HepG2 (cell line): ENCODE measurements around the gene PTPN7.

GRCh38 chr1:201451085-201451536, 17.9 kb downstream of the PHLDA3 start:
- RRBS, 2 experiments: no CpG with 5 or more reads among the region's 9 CpGs
CAGE:
- cytosol, long polyA minus RNA: no peak
- cytosol, long polyA plus RNA: no peak
- long polyA plus RNA: no peak
- nucleus, long polyA minus RNA: no peak
- nucleus, long polyA plus RNA: no peak

DNA sequence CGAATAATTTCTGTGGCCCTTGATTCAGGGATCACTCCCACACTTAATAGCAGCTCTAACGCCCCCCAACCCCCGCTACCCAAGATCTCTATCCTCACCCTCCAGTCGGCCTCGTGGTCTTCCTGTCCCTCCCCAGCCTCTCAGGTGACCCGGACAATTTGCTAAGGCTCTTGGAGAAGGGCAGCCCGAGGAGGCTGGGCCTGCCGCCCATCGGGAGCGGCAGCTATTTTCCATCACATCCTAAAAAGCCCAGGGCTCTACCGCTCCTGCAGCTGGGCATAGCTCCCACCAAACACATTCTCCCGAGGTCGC, 12.0 kb upstream of the PHLDA3 start:
- RRBS, 2 experiments: no CpG with 5 or more reads among the region's 13 CpGs
CAGE:
- cytosol, long polyA minus RNA: no peak
- cytosol, long polyA plus RNA: no peak
- long polyA plus RNA: no peak
- nucleus, long polyA minus RNA: no peak
- nucleus, long polyA plus RNA: no peak

DNA sequence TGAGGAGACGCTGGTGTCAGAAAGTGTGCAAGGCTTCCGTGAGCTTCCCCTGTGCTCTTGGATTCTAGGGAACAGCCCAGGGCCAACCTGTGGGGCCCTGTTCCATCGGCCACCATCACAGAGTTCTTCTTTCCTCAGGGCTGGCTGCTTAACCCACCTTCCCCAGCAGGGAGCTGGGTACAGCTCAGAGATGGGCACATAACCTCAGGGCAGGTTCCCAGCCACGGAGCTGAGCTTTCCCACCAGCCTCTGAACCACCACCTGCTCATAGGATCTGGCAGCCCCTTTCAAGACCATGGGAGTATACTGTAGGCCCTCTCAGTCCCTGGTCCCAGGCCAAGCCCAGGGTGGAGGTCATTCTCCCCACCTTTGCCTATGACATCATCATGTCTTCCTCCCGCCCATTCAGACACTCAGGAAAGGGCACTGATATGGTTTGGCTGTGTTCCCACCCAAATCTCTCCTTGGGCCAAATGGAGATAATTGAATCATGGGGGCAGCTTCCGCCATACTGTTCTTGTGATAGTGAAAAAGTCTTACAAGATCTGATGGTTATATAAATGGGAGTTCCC, 14.0 kb downstream of the CSRP1 start:
- RRBS, 2 experiments: no CpG with 5 or more reads among the region's 6 CpGs
CAGE:
- cytosol, long polyA minus RNA: no peak
- cytosol, long polyA plus RNA: no peak
- long polyA plus RNA: no peak
- nucleus, long polyA minus RNA: no peak
- nucleus, long polyA plus RNA: no peak

GRCh38 chr1:201495457-201496635, 11.1 kb downstream of the CSRP1 start:
- RRBS, 2 experiments: no CpG with 5 or more reads among the region's 18 CpGs
CAGE:
- cytosol, long polyA minus RNA: no peak
- cytosol, long polyA plus RNA: no peak
- long polyA plus RNA: no peak
- nucleus, long polyA minus RNA: no peak
- nucleus, long polyA plus RNA: no peak

DNA sequence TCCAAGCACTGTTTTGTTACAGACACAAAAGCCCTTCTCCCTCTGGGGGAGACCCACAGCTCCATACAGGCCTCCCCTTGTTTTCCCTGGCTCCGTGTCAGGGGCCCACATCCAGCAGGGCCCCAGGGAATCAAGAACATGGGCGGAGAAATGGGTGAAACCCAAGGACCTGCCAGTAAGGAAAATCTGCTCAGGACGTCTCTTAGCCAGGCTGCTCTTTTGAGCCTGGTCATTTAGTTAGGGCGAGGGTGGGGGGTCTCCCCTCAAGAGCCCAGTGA, 6.7 kb downstream of the CSRP1 start:
- RRBS, 2 experiments: no CpG with 5 or more reads among the region's 4 CpGs
CAGE:
- cytosol, long polyA minus RNA: no peak
- cytosol, long polyA plus RNA: no peak
- long polyA plus RNA: no peak
- nucleus, long polyA minus RNA: no peak
- nucleus, long polyA plus RNA: no peak

GRCh38 chr1:201551741-201552349, 12.9 kb downstream of the NAV1 start:
- RRBS, 2 experiments: no CpG with 5 or more reads among the region's 6 CpGs
CAGE:
- cytosol, long polyA minus RNA: no peak
- cytosol, long polyA plus RNA: no peak
- long polyA plus RNA: no peak
- nucleus, long polyA minus RNA: no peak
- nucleus, long polyA plus RNA: no peak

- RRBS, 2 experiments: no CpG with 5 or more reads among the region's 7 CpGs
CAGE:
- cytosol, long polyA minus RNA: no peak
- cytosol, long polyA plus RNA: no peak
- long polyA plus RNA: no peak
- nucleus, long polyA minus RNA: no peak
- nucleus, long polyA plus RNA: no peak
These were observed 113.3 kb upstream of the IPO9 start for GRCh38 chr1:201715452-201716342.

GRCh38 chr1:201731145-201732162, 97.5 kb upstream of the IPO9 start:
- RRBS, 2 experiments: no CpG with 5 or more reads among the region's 12 CpGs
CAGE:
- cytosol, long polyA minus RNA: no peak
- cytosol, long polyA plus RNA: no peak
- long polyA plus RNA: no peak
- nucleus, long polyA minus RNA: no peak
- nucleus, long polyA plus RNA: no peak

DNA sequence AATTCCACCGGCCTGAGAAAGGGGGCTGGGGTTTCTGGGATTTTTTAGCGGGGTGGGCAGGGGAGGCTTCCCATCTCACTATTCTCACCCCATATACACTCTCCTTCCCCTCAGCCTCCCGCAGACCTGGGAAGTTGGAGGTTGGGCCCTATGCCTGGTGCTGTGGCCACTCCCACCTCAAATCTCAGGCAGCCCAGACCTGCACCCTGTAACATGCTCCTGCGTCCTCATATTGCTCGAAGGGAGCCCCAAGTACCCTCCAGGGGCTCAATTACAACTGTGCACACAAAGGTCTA, 88.1 kb upstream of the IPO9 start:
- RRBS, 2 experiments: no CpG with 5 or more reads among the region's 5 CpGs
CAGE:
- cytosol, long polyA minus RNA: no peak
- cytosol, long polyA plus RNA: no peak
- long polyA plus RNA: no peak
- nucleus, long polyA minus RNA: no peak
- nucleus, long polyA plus RNA: no peak

DNA sequence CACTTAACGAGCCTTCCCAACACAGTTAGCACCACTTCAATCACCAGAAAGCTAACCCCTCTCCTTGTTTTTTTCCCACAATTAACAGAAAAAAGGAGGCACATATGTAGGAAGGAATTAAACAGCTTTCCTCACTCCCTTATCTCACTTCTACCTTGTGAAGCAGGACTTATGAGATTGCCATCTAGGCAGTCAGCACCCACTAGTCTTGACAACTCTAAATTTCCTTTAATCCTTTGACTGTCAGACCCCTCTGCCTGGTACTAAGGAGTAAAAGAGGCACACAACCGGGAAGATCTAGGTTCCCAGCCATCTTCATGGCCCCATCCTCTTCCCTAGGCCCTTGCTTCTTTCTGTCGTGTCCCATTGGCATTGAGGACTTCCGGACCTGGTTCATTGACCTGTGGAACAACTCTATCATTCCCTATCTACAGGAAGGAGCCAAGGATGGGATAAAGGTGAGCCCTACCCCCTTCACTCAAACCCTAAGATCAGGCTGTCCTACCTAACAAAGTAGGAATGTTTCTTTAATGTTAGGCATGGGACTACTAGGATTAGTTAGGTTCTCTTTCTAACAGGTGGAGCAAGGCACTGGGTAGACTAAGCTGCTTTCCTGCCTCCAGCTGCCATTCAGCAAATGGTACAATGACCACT, 16.0 kb upstream of the IPO9 start:
- RRBS, 2 experiments: 35 to 37% methylated on average over 3 of the region's 4 CpGs
CAGE:
- cytosol, long polyA minus RNA: no peak
- cytosol, long polyA plus RNA: no peak
- long polyA plus RNA: no peak
- nucleus, long polyA minus RNA: no peak
- nucleus, long polyA plus RNA: no peak

- RRBS, 2 experiments: no CpG with 5 or more reads among the region's 11 CpGs
CAGE:
- cytosol, long polyA minus RNA: no peak
- cytosol, long polyA plus RNA: no peak
- long polyA plus RNA: no peak
- nucleus, long polyA minus RNA: no peak
- nucleus, long polyA plus RNA: no peak
These were observed 4.6 kb upstream of the IPO9 start for GRCh38 chr1:201824036-201825007.

GRCh38 chr1:201876872-201877312, 11.8 kb upstream of the SHISA4 start:
- RRBS, 2 experiments: no CpG with 5 or more reads among the region's 4 CpGs
CAGE:
- cytosol, long polyA minus RNA: start-site peak on the plus strand at chr1:201876919-201876977, 10 reads
- cytosol, long polyA plus RNA: no peak
- long polyA plus RNA: no peak
- nucleus, long polyA minus RNA: no peak
- nucleus, long polyA plus RNA: no peak

DNA sequence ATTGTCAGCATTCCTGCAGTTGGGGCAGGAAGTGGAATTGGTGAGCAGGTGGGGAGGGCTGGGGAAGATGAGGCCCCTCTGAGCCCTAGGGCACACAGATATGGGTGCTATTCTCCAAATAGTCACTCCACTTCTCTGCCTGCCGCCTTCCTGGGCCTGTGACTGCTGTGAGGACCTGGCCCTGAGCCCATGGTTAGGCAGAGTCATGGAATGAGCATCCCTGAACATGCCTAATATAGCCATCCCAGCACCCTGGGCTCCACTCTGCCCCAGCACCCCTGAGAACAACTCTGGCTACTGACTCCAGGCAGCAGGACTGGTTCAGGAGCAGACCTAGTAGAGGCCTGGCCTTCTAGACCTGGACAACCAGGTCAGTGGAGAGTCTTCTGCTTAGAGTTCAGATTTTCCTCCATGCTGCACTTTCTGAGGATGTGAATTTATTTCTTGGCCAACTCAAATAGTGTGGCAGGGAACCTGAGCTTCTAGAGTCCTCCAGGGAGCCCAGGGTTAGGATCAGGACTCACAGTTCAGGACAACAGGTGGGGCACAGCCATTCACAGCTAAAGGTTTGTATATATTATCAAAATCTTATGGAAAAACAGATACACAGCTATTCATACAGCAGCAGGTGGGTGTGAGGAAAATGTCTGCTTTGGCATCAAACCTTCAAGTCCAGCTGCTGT, 8.5 kb downstream of the SHISA4 start:
- RRBS, 2 experiments: no CpG with 5 or more reads among the region's 1 CpG
CAGE:
- cytosol, long polyA minus RNA: no peak
- cytosol, long polyA plus RNA: no peak
- long polyA plus RNA: no peak
- nucleus, long polyA minus RNA: no peak
- nucleus, long polyA plus RNA: no peak

DNA sequence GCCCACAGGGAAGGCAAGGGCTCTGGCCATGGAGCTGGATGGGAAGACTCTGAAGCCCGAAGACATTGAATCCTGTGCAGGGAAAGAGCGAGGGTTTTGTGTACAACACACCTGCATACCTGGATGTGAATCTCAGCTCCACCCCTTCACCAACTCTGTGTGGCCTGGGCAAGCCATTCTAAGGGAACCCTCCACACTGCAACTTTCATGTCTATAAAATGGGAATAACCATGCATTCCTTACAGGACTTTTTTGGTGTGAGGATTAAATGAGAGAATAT, 1.1 kb upstream of the ELF3 start:
- RRBS, 2 experiments: no CpG with 5 or more reads among the region's 2 CpGs
CAGE:
- cytosol, long polyA minus RNA: no peak
- cytosol, long polyA plus RNA: no peak
- long polyA plus RNA: no peak
- nucleus, long polyA minus RNA: no peak
- nucleus, long polyA plus RNA: no peak

- RRBS, 2 experiments: no CpG with 5 or more reads among the region's 12 CpGs
CAGE:
- cytosol, long polyA minus RNA: no peak
- cytosol, long polyA plus RNA: no peak
- long polyA plus RNA: no peak
- nucleus, long polyA minus RNA: no peak
- nucleus, long polyA plus RNA: no peak
These were observed 46.5 kb downstream of the ELF3 start for GRCh38 chr1:202056832-202057287.

DNA sequence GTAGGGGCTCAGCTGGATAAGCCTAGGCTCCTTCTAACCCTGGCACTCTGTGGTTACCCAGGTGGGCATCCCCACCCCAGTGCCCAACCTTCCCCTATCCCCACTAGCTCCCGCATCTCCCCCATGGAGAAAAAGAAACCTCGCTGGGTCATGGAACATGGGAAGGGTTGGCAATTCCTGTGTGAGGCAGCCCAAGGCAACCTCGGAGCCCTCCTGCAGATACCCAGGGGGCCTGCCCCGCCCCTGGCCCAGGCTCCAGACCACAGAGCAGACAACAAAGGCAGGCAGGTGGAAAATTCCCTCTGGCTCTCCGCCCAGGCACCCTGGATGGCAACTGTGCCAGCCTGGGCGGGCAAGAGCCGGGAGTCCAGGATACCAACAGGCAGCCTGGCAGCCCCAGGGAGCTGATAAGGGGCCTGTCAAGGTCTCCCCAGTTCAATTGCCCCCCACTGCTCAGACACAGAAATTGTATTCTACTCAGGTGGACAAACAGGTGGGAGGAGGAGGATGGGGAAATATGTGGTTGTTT, 15.5 kb upstream of the GPR37L1 start:
- RRBS, 2 experiments: no CpG with 5 or more reads among the region's 7 CpGs
CAGE:
- cytosol, long polyA minus RNA: no peak
- cytosol, long polyA plus RNA: no peak
- long polyA plus RNA: no peak
- nucleus, long polyA minus RNA: no peak
- nucleus, long polyA plus RNA: no peak

DNA sequence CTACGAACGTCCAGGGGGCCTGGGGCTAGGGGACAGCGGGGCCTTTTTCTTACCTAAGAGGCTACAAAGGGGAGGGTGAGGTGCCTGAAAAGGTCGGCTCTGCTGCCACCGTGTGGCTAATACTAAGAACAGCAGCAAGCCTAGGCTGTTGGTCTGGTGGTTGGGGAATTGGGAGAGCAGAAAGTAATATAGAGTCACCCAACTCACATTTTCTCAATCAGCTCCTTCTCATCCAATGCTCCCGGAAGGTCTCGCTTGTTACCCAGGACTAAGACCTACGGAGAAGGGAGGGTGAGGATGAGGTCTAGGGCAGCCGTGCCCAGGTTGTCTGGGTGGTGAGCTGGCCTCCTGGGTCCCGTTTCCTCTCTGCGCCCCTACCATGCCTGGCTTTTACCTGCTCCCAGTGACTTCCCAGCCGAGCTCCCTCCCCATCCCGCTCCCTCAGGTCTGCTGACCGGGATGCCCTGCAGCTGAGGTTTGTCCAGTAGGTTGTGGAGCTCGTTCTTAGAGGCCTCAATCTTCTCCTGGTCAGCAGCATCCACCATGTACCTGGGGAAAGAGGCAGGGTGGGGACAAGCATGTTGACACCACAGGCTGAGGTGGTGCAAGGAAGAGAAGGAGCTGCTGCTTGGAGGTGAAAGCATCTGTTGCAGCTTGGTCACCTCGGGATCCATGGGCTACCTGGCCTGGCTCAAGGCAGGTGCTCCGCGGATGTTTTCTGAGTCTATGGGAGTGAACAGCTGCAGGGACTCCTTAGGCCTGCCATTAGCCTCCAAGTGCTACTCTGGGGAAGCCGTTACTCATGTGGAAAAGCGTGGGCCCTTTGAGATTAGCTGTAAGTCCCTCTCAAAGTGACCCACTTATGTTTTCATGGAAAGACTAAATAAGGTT, 9.0 kb downstream of the ARL8A start:
- RRBS, 2 experiments: no CpG with 5 or more reads among the region's 20 CpGs
CAGE:
- cytosol, long polyA minus RNA: no peak
- cytosol, long polyA plus RNA: no peak
- long polyA plus RNA: no peak
- nucleus, long polyA minus RNA: no peak
- nucleus, long polyA plus RNA: no peak

- RRBS, 2 experiments: 1 to 2% methylated on average over 30 of the region's 65 CpGs
CAGE:
- cytosol, long polyA minus RNA: no peak
- cytosol, long polyA plus RNA: no peak
- long polyA plus RNA: no peak
- nucleus, long polyA minus RNA: no peak
- nucleus, long polyA plus RNA: no peak
These were observed 747 bp downstream of the ARL8A start for GRCh38 chr1:202143569-202144411.

GRCh38 chr1:202159847-202160278, 539 bp downstream of the PTPN7 start:
- RRBS, 2 experiments: no CpG with 5 or more reads among the region's 10 CpGs
CAGE:
- cytosol, long polyA minus RNA: no peak
- cytosol, long polyA plus RNA: no peak
- long polyA plus RNA: no peak
- nucleus, long polyA minus RNA: no peak
- nucleus, long polyA plus RNA: no peak

DNA sequence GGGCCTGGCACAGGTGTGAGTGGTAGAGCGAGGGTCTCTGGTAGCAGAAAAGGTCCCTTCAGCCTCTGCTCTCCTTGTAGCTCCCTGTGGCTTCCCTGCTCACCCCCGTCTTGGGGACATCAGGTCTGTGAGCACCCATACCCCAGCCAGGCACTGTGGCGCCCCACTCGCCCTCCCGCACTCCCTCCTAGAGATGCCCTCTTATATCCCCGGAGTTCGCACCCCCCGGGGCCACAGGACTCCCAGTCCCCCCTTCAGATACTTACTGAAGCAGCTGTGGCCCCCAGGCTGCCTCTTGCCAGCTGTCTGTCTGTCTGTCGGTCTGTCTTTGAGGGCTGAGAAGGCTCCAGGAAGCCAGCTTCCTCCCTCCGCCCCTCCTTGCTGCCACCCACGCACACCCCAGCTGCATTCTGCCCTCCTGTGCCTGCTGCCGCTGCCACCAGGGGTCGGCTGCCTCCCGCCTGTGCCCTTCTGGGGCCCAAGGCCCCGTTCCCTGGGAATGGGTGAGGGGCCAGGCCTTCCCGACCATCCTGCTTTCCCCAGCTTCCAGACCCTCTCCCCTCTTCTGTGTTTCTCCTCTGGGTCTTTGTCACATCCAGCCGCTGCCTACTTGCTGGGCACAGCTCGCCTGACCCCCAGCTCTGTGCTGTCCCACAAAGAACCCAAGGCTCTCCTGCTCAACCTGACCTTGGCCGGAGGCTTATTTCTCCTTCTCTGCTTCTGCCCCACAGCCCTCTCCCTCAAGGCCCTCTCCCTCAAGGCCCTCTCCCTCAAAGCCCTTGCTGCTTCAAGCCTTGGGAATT, at the start of gene PTPN7:
Gene PTPN7, minus strand, starts transcription at position 324 of the 803 bp plus-strand sequence.
- RRBS, 2 experiments: no CpG with 5 or more reads among the region's 19 CpGs
CAGE:
- cytosol, long polyA minus RNA: no peak
- cytosol, long polyA plus RNA: no peak
- long polyA plus RNA: no peak
- nucleus, long polyA minus RNA: no peak
- nucleus, long polyA plus RNA: no peak